ENCODE data around the gene HPD.

DNA sequence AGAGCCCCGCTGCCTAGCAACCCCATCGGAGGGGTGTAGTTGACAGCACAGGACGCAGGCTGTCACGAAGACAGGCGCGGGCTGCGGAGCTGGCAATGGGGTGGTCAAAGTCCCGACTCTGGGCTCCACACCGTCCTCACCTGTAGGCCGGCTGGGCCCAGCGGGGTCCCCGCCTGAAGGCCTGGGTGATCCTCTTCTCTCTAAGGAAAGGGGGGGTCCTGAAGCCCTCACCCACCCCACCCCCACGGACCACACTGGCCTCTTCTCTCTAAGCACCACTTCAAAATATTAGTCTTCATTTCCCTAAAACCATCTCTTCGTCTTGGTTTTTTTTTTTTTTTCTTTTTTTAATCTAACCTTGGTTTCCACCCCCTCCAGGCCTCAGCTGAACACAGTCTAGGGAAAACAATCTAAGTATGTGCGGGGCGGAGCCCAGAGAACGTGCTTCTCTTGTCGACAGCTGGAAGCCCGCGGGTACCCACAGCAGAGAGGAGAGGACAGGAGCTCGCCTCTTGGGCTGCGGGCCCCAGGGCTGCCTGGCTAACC, 44.4 kb downstream of the KDM2B start:
- PRO-cap = bidirectional peak, plus-strand start at position 65 of the sequence, minus-strand start outside the sequence

GRCh38 chr12:121579870-121580878, 649 bp downstream of the KDM2B start:
- PRO-cap = bidirectional peak, plus-strand start at chr12:121580296, minus-strand start at chr12:121580246

DNA sequence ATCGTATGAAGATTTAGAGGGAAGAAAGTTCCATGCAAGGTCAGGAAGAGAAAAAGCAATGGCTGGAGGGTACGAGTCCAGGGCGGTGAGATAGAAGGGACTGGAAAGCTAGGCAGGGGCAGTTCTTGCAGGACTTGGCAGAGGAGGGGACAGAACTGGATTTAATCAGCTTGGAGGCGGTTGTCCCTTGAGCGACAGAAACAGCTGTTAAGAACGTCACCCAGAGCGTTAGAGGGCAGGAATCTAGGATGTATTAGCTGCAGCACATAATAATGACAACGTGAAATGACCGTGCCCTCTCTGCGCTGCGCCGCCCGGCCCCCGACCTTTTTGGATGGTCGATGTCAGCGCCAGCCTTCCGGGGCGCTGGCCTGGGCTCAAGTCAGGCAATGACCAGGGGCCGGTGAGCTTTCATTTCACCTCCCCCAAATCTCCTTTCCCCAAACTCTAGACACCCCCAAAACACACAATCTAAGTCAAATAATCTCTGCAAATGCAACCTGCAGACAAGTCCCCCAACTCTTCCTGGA, 450 bp upstream of the TMEM120B start:
- PRO-cap = no peak

DNA sequence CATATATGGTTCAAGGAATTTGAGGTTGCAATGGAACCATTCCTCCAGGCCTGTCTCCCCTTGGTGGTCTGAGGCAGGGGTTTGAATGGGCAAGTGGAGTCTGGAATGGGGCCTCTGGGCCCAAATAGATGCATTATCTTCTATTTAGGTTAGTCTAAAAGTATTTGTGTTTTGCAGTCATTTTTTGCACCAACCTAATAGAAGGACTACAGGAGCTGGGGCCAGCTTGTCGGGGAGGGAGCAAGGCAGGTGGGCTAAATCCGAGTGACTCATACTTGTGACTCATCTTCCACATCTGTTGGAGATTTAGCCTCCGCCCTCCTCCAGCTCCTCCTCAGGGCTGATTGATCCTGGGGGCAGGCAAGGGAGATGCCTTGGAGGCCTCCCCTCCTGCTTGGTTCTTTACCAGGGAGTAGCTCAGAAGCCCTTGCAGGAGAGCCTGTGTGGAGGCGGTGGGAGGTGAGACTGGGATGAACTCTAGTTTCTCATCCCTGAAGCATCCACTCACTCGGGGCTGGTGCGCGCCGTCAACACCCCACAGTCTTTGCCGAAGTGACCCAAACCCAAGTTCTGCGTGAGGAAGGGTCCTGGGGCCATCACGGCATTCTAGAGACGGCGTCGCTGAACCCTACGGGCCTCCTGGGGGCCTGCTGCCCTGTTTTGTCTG, 27.9 kb downstream of the RHOF start:
- PRO-cap = no peak

GRCh38 chr12:121767458-121768113, 25.9 kb downstream of the RHOF start:
- PRO-cap = no peak

DNA sequence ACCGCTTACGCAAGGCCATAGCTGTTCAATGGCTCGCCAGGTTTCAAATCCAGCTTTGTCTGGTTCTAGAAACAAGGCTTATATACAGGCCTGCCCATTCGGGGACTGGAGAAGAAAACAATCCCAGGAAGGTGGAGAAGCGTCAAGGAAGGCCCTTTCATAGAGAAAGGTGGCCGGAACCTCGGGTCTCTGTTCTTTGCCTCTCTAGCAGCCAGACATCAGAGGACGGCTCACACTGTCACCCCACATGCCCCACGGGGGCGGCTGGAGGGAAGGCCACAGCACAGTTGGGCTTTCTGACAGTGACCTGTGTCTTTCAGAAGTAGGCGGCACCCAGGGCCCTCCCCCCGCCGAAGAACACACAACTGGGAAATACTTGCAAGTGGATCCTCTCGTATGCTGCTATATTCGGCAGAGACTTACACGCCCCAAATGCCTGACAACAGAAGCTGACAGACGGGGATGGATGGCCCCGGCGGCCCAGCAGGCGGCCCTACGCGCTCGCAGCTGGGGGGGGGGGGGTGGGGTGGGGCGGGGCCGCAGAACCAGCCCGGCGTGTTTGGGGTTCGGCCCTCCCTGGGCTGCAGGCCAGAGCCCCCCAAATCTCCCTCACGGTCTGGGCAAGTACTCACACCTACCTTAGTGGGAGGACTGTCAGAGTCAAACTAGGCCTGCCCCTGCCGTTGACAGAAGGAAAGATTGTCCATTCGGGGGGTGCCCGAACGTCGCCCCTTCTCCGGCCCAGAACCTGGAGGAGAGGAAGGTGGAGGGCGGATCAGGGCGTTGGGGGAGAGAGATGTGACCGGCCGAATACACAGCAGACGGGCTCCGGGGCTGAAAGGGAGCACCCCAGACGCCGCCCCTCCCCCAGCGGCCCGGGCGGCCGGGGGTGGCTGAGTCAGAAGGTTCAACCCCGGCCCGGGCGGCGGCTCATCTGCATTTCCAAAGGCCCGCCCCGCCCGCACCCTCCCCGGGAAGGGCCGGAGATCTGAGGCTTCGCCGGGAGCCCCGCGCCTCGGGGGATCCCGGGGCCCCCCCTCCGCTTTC, 4.3 kb upstream of the SETD1B start:
- PRO-cap = unidirectional peak, plus-strand start at position 108 of the sequence; bidirectional peak, plus-strand start at position 601 of the sequence, minus-strand start at position 367 of the sequence; bidirectional peak, plus-strand start at position 744 of the sequence, minus-strand start at position 754 of the sequence; bidirectional peak, plus-strand start at position 973 of the sequence, minus-strand start at position 936 of the sequence

DNA sequence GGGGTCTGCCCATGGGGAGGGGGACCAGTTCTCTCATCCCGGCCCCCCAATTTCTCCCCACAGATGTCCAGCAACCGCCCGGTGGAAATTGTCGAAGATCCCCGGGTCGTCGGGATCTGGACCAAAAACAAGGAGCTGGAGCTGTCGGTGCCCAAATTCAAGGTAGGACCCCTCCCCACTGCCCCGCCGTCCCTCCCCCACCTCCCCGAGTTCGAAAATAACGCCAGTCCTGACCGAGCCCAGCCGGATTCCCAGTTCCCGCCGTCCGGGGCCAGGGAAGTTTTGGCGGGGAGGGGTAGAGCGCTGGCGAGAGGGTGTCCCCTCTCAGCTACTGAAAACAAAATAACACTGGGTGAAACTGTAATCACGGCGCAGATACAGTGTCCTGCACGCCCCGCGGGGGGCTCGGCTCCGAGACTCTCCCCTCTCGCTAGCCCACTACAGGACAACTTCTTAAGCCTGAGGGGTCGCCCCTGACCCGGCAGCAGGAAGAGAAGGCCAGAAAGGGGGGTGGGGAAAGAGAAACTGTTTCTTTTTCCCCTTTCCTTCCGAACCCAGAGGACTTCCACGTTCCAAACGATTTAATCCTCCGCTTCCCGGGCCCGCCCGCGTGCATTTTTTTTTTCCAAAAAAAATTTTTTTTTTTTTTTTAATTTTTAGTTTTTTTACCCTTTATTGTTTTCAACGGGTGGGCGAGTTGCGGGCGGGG, 1.4 kb downstream of the SETD1B start:
- PRO-cap = no peak

DNA sequence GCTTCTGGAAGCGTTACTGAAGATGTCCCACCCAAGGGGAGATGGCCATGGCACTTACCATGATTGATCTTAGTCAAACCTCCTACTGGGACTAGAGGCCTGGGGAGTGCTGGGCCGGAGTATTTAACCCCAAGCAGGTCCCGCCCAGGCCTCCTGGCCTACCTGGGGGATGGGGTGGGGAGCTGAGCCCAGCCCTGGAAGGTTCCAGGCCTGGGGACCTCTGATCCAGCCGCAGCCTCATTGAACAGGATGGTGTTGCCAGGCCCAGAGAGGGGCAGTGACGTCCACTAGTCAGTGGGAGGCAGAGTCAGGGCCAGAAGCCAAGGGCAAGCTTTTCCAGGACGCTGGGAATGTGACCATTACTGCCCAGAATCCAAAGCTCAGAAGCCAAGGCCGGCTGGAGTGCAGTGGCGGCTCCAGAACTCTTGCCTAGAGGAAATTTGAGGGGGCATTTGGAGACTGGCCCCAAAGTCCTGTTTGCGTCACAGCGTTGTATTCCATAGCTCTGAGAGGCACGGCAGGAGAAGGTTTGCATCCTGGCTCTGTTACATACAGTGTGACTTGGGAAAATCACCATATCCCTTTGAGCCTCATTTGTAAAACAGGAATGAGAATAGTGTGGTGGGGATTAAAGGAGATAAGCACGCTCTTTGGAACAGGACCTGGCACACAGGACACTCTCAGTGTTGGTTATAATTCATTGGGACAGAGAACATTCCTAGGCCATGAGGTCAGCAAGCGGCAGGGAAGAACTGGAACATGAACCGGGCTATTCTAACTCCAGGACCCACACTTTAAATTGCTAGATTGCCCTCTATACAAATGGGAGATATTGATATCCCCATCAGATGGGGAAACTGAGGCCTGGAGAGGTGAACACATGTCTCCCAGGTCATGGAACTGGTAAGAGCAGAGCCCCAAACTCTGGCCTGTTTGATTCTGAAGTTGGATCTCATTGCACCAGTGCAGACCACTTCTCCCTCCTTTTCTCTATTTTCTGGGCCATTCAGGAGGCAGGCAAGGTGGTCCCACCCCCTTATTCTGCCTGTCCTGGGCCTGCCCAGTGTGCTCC, at the start of gene HPD:
HPD (minus strand) TSS at position 97 of the 1,072 bp plus-strand sequence.
- PRO-cap = no peak

- PRO-cap = no peak
These were observed 44.9 kb downstream of the CFAP251 start for GRCh38 chr12:121963251-121963695.

- PRO-cap = no peak
These were observed 380 bp upstream of the BCL7A start for GRCh38 chr12:122021329-122021678.

DNA sequence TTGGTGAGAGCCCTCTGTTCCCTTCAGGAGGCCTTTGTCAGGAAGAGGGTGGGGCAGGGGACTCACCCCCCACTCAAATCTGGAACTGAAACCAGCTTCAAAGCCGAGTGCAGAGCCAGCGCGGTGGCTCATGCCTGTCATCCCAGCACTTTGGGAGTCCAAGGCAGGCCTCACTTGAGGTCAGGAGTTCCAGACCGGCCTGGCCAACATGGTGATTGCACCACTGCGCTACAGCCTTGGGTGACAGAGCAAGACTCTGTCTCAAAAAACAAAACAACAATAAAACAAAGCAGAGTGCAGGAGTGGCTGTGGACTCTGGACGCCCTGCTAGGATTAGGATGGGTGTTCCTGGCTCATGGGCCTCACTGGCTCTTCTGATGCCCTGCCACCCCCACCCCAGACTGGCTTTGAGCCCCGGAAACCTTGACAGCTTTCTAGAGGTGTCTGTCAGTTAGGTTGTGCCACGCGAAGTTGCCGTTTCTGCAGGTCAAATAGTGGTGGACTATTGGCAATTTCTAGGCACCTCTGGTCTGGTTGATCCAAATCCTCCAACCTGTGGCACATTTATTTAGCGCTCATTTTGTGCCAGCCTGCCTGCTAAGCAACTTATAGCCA, 1.4 kb upstream of the MLXIP start:
- PRO-cap = no peak

DNA sequence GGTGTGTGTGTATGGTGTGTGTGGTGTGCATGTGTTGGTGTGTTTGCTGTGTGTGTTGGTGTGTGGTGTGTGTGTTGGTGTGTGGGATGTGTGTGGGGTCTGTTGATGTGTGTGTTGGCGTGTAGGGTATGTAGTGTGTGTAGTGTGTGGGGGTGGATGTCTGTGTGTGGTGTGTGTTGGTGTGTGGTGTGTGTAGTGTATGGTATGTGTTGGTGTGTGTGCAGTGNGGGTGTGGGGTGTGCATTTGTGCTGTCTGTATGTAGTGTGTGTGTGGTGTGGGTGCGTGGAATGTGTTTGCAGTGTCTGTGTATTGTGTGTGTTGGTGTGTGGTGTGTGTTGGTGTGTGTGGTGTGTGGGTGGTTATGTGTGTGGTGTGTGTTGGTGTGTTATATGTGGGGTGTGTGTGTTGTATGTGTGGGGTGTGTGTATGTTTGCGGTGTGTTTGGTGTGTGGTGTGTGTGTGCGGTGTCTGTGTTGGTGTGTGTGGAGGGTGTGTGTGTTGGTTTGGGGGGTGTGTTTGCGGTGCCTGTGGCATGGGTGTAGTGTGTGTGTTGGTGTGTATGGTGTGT, 14.6 kb downstream of the MLXIP start:
- PRO-cap = no peak

GRCh38 chr12:122132929-122133925, 40.8 kb downstream of the IL31 start:
- PRO-cap = no peak

GRCh38 chr12:122322526-122323065, 56.3 kb upstream of the VPS33A start:
- PRO-cap = no peak

- PRO-cap = no peak
These were observed 70.1 kb upstream of the VPS33A start for GRCh38 chr12:122336440-122336830.

DNA sequence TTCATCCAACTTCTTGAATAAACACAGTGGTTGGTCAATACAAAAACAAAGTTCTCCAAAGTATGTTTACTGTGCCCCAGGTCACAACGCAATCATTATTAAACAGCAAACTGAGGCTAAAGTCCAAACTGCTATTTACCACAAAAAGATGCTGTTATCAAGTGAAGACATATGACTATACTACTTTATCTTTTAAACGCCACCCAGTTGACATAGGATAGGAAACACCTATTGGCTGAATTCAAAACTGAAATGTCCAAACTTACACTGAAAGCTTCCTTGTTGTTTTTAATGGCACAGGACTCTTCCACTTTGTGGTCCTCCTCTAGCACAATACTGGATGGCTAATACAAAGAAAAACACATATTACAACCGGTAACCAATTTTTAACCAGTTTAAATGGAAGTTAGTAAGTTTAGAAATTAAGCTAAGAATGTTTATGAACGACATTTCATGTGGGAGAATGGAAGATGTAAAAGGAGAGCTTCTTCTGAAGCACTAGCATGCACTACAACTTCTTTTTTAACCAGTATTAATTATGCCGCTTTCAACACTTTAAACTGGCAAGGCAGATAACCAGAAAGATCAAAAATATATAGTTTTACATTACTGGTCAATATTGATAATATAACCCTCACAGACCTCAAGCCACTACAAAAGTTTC, 11.5 kb downstream of the ZCCHC8 start:
- PRO-cap = no peak

DNA sequence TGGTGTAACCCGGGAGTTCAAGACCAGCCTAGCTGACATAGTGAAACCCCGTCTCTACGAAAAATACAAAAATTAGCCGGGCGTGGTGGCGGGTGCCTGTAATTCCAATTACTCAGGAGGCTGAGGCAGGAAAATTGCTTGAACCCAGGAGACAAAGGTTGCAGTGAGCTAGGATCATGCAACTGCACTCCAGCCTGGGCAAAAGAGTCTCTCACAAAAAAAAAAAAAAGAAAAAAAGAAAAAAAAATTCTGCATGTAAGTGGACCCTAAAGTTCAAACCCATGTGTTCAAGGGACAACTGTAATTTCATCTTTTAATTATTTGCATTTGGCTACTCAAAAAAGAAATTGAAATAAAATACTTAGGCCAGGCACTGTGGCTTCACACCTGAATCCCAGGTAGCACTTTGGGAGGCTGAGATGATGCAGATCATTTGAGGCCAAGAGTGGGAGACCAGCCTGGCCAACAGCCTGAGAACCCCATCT, 2.2 kb upstream of the ZCCHC8 start:
- PRO-cap = no peak

- PRO-cap = unidirectional peak, minus-strand start at chr12:122505703
These were observed 4.6 kb upstream of the ZCCHC8 start for GRCh38 chr12:122504985-122506021.

DNA sequence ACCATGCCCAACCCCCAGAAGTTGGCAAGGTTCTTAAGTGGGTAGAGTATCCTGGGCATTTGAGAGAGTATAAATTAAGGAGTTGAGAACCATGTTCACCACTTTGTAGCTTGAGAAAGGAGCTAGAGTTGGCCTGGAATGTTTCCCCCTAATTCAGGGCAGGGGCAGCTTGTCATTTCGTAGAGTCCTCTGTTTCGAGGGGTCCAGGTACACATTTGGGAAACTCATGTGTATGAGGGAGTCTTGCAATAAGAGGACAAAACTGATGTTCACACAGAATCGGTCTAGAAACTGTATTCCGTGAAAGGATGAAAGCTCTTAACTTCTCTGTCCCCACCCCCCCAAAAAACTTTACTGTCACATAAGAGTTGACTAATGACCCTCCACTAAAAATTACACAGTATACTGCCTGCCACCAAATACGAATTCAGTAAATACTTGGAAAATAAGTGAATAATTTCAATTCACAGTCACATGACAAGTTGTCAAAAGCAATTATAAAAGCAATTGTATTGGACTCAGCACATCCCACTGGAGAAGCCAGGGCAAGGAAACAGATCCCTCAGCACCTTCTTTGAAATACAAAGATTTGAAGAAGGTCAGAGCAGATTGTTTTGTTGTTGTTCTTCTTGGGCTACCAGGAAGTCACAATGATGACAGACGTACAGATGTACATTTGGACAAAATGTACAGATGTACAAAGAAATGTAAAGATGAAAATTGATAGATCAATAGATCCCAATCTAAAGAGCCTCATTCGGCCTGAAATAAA, 2.7 kb downstream of the HCAR1 start:
- PRO-cap = no peak

- PRO-cap = no peak
These were observed 1.5 kb downstream of the HCAR1 start for GRCh38 chr12:122729283-122729485.